ENCODE results near the gene LFNG.

- PRO-cap = no peak
Observed at GRCh38 chr7:1951060-1951739, 281.1 kb downstream of the ELFN1 start.

GRCh38 chr7:2014433-2014816 lies 218.3 kb downstream of the MAD1L1 start:
- PRO-cap = no peak

DNA sequence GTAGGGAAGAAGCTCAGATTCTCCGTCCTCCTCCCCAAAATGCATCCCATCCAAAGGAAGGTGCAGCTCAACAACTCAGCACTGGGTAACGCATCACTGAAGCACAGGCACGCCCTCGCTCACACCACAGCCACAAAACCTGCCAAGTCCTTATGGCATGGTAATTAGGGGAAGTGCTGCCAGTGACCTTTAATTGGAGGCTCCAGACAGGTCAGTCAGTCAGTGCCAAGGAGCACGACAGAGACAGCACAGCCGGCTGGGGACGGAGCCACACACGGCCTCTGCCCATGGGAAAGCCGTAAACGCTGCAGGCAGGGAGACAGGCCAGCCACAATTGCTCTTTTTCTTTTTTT lies 146.6 kb downstream of the MAD1L1 start:
- PRO-cap = no peak

GRCh38 chr7:2110678-2111776 lies 121.7 kb downstream of the MAD1L1 start:
- PRO-cap = unidirectional peak, plus-strand start at chr7:2111132

GRCh38 chr7:2234755-2235474 lies 2.2 kb upstream of the MAD1L1 start:
- PRO-cap = no peak

DNA sequence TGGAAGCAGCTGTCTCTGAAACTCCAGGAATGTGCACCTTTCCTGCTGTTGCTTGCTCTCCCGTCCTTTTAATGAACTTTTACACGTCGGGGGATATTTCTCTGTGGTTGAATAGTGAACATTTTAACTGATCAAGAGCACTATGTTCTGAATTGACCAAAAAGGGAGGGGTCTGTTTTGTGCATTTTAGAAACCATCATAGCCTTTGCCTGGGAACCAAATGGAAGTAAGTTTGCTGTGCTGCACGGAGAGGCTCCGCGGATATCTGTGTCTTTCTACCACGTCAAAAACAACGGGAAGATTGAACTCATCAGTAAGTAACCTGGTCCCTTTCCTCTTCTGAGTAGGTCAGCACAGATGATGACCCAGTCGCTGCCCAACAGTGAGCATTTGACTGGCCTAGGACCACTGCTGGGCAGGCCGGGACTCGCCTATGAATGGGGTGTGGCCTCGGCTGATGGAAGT lies 17.9 kb downstream of the EIF3B start:
- PRO-cap = no peak

DNA sequence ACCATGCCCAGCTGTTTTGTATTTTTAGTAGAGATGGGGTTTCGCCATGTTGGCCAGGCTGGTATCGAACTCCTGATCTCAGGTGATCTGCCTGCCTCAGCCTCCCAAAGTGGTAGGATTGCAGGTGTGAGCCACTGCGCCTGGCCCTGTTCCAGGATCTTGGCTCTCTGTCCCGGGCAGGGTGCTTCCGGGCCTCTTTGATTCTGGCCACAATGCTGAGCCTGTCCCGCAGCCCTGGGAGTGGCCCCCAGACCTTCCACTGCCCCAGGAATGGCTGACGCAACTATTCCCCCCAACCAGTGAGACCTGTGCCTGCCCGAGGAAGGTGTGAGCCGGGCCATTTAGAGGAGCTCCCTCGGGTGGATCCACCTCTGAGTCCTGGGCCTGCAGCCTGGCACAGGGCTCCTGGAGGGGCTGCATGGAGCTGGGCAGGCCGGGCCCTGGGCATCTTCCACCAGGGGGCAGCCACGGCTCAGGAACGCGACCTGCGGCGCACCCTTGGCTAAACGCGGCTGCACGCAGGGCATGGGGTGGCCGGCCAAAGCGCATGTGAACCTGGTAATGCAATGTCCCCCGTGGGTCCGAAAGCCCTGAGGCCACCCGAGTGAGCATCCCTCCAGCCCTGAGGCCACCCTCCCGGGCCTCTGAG lies 25.0 kb downstream of the GRIFIN start:
- PRO-cap = no peak

DNA sequence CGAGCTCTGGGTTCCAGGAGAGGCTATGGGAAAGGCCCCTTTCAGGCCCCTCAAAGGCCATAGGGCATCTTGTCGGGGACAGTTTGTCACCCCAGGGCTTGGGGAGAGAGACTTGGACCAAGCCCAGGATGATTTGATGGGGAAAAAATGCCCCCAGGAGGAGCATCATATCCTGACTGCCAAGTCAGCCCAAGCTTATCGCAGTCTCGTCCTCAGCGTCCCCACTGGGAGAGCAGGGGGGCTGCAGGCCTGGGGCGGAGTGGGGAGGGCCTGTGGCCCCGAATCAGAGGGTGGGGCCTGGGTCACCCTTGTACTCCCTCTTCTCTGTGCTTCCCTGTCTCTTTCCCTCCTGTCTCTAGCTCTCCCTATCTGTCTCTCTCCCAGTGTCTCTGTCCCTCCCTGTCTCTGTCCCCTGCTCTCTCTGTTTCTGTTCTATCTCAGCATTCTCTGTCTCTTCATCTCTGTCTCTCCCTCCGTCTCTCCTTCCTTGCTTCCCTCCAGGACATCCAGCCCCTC lies 17.1 kb upstream of the GRIFIN start:
- PRO-cap = no peak

- PRO-cap = no peak
Observed at GRCh38 chr7:2508061-2508829, 11.3 kb upstream of the LFNG start.

- PRO-cap = bidirectional peak, plus-strand start at chr7:2519774, minus-strand start at chr7:2519656
Observed at GRCh38 chr7:2519421-2519900, at the start of gene LFNG. LFNG (plus strand) TSS chr7:2519774.

DNA sequence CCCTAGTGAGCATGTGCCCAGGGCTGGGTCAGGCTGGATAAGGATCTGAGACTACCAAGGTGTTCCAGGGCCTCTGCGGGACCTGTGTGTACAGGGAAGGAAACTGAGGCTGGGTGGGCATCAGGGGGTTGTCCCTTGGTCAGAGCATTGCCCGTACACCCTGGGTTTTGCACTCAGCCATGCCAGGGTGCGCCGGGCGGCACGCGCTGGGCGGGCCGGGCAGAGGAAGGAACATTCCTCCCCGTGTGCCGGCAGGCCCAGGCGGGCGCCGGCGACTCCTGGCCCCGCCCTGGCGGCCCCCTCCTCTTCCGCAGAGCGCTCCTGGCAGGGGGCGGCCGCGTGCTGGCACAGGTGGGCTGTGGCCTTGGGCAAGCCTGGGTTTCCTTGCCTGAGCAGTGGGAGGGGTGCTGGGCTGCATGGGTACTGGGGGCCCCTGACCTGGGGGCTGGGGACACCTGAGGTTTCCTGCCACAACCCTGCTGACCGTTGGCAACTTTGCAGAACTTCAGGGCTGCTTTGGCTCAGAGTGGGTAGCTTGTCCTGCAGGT lies 3.9 kb downstream of the LFNG start:
- PRO-cap = bidirectional peak, plus-strand start at position 234 of the sequence, minus-strand start at position 233 of the sequence

DNA sequence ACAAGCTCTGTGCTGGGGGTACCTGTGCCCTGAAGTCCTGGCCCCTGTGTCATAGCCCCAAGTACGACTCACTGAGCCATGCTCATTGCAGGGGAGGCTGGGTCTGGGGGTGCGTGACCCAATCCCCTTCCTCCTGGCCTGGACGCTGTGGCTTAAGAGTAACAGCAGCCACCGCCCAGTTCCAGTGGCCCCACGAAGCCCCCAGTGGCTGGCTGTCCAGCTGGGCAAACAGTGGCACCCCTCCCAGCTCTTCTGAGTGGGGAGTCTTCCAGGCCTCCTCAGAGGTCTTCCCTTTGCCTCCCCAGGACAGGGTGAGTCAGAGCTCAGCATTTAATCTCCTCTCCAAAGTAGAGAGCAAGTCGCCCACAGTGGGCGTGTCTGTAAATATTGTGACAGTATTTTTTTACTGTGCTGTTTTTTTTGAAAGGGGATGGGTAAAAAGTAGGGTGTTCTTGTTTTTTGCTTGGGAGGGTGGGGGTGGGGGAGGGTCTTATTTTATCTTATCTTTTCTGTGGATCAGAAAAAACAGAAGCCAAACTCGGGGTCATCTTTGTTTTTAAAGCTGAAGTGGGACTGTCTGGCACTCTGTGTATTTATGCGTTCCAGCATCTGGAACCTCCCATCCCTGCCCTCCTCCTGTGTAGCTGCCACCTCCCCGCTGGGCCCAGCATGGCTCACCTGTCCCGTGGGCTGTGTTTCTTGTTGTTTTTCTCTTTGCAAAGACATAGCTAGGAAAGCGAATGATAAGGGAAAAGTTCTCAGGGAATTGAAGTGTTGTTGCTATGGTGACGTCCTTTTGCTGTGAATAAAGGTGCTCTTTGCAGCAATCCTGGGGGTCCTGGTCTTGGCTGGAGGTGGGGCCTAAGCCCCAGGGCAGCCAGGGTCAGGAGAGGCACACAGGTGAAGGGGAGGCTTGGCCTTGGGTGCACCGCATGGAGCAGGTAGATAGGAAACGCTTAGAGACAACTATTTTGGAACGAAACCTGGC lies 8.3 kb downstream of the LFNG start:
- PRO-cap = unidirectional peak, minus-strand start at position 254 of the sequence

- PRO-cap = no peak
Observed at GRCh38 chr7:2589729-2590250, 31.0 kb downstream of the IQCE start.

DNA sequence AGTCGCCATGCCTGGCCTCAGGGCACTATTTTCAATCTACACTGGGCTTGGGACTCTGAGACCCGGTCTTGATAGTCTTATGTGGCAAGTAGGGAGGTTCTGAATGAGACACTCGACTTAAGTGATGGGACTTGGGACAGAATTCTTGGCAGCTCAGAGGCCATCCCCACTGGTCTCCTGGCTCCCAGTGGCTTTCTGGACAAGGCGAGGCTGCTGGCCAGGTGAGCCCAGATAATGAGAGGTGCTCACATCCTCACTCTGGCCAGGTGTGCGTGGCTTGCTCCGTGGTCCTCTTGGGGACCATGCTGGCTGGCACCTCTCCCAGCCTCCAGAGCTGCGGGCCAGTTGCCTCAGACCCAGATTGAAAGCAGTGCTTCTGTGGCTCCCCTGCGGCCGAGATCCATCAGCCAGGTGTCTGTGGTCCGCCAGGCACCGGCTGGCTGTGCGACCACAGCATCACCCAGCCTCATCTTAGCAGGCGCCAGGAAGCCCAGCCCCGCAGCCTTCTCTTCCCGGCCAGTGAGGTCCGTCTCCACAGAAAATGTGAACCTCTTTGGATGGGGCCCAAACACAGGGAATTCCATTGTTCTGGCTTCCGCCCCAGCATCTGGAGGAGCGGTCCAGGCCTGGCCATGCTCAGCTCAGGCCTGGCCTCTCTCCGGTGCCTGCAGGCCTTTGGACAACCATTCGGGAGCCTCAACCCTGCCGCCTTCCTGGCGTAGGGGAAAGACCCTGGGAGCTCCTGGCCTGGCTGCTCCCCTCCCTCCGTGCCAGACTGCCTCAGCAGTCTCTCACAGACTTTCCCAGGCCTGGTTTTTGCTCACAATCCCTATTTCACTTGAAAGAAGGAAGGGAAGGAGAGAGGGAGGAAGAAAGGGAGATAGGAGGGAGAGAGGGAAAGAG lies 5.2 kb upstream of the TTYH3 start:
- PRO-cap = no peak

GRCh38 chr7:2628082-2628623 lies 3.6 kb upstream of the TTYH3 start:
- PRO-cap = unidirectional peak, plus-strand start at chr7:2628339

- PRO-cap = no peak
Observed at GRCh38 chr7:2629621-2630205, 2.1 kb upstream of the TTYH3 start.

- PRO-cap = bidirectional peak, plus-strand start at chr7:2633577, minus-strand start at chr7:2633430
Observed at GRCh38 chr7:2632519-2633720, 1.1 kb downstream of the TTYH3 start.

DNA sequence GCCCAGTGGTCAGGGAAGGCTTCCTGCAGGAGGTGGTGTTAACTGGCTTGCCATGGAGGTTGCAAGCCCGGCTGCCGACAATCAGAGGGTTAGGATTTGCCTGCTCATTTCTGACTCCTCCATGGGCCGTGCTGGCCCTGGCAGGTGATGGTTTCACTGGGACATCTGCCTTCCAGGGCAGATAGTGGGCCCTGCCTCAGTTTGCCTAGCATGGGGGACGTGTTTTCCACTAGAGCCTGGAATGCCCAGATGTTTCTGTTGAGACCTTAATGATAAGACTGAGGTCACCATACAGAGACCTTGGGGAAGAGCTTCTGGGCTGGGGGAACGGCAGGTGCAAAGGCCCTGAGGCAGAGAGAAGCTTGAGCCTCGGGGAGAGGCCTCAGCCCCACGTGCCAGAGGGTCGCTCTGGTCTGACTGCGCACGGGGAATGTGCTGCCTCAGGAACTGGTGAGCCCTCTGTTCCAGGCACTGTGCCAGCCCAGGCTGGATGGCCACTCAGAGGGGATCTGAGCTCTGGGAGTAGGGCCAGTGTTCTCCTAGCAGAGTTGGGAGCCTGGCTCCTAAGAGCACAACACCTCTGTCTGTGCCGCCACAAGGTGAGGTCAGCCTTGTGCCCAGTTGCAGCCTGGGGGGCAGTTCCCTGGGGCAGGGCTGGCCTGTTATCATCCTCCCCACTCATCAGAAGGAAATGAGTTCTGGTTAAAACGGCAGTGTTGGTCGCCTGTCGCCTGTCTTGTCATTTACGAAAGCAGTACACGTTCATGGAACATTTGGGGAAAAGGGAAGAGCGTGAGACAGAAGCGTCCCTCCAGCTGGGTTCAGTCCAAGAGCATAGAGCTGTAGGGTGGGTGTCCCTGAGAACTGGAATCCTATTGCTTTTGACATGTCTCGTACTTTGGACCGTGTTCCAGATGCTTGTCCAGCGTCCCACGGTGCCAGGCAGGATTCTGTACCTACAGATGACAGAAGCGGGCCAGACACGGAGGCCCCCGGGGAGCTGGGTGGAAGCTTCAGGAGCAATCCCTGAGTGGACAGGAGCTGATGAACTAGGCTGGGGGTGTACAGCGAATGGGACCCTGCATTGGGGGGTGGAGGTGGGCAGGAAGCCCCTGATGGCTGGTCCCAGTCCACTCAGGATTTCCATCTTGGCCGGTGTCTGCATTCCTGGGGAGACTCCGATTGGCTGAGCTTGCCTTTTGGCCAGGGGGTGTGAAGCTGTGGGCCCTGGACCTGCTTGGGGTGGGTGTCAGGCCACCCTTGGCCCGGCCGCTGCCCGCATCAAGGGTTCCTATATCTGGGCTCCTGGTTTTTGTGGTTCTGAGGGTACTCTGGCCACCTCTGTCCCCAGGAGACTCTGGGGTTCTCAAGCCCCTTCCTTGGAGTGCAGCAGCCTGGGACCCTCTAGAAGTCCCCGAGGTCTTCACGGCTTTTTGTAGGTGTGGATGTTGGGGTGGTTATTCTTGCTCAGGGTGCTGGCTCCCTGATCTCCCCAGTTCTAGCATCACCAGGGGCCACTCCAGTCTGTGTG lies 4.3 kb downstream of the TTYH3 start:
- PRO-cap = bidirectional peak, plus-strand start at position 806 of the sequence, minus-strand start at position 680 of the sequence

DNA sequence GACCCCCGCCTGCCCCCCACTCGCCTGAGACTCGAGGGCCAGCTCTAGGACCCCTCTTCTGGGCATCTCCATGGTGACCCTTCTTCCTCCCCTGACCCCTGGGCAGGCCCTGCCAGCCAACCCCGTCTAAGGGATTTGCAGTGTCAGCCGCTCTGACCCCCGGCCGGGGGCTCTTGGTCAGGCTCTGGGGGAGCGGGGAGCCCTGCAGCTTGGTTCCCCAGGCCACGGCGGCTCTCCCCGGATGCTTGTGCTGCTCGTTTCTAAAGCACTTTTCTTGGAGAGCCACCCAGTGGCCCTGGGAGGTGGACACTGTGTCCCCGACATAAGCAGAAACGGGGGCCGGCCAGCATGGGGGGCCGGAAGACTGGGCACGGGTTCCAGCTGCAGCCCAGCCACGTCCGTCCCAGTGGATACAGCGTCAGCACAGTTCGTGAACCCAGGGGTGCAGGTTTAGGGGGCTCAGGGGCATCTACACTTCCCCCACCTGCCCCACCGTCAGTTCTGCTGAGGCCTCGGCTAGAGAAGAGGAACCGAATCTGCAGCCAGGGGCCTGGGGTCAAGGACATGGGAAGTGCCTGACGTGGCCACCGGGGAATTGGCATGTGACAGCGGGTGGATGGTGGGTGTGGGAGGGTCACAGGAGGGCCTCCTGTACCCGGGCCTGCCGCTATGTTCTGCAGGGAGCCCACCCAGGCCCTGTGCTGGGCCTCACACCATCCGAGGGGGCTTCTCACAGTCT lies 5.5 kb downstream of the TTYH3 start:
- PRO-cap = unidirectional peak, minus-strand start at position 247 of the sequence; bidirectional peak, plus-strand start at position 616 of the sequence, minus-strand start at position 518 of the sequence

DNA sequence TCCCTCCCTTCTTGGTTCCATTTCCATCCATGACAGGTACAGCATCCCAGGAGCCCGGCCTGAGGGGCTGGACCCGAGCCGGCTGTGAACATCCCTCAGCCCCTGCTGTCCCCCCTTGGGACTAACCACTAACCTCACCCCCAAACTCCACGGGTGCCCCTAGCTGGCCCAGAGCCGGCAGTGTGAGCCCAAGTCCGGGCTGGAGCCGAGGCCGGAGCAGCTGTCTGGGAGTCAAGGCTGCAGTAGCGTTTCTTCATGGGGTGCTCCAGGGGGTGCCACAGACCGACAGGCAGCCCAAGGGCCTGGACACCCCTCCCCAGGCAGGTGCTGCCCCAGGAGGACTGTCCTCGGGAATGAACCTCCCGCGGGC lies 25.4 kb upstream of the AMZ1 start:
- PRO-cap = no peak

Measured in colonic mucosa (tissue), 1 donor.